Hepatocyte (in vitro differentiated cells and primary cell): ENCODE results near the genes PPP2R2D and DPYSL4.

DNA sequence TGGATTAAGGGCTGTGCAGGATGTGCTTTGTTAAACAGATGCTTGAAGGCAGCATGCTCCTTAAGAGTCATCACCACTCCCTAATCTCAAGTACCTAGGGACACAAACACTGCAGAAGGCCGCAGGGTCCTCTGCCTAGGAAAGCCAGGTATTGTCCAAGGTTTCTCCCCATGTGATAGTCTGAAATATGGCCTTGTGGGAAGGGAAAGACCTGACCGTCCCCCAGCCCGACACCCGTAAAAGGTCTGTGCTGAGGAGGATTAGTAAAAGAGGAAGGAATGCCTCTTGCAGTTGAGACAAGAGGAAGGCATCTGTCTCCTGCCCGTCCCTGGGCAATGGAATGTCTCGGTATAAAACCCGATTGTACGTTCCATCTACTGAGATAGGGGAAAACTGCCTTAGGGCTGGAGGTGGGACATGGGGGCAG, 492.0 kb downstream of the GLRX3 start:
- RAMPAGE, long total RNA, result no peak
- RRBS, result no CpG with 5 or more reads among the region's 8 CpGs

- RAMPAGE, long total RNA, result no peak
- RRBS, result no CpG with 5 or more reads among the region's 7 CpGs
These were observed 190.8 kb downstream of the TCERG1L start for GRCh38 chr10:131120753-131120988.

GRCh38 chr10:131825299-131825945, 75.4 kb upstream of the PPP2R2D start:
- RAMPAGE, long total RNA, result no peak
- RRBS, result no CpG with 5 or more reads among the region's 13 CpGs

- RAMPAGE, long total RNA, result no peak
- RRBS, result no CpG with 5 or more reads among the region's 92 CpGs
These were observed at the start of gene PPP2R2D for GRCh38 chr10:131900737-131901357. Gene PPP2R2D (plus strand): TSS chr10:131901008.

DNA sequence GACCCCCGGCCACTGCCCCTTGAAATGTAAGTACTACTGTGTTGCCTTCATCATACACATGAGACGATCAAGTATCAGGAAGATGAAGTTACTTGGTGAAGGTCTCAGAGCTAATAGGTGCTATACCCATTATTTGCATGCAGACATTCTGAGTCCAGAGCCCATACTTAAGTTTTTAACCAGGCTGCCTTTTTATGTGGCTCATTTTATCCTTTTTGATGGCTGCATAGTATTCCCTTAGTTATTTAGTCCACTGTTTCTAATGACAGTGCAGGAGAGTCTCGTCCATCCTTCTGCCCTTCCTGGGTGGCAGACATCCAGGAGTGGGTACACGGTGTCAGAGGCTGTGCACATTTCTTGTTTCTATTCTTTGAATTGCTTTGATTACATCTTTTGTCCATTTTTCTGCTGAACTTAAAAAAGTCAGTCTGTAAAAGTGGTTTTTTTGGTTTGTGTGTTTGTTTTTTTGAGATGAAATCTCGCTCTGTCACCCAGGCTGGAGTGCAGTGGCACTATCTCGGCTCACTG, 11.8 kb downstream of the PPP2R2D start:
- RAMPAGE, long total RNA, result no peak
- RRBS, result no CpG with 5 or more reads among the region's 6 CpGs

- RAMPAGE, long total RNA, result no peak
- RRBS, result no CpG with 5 or more reads among the region's 27 CpGs
These were observed 15.7 kb downstream of the PPP2R2D start for GRCh38 chr10:131916167-131917199.

DNA sequence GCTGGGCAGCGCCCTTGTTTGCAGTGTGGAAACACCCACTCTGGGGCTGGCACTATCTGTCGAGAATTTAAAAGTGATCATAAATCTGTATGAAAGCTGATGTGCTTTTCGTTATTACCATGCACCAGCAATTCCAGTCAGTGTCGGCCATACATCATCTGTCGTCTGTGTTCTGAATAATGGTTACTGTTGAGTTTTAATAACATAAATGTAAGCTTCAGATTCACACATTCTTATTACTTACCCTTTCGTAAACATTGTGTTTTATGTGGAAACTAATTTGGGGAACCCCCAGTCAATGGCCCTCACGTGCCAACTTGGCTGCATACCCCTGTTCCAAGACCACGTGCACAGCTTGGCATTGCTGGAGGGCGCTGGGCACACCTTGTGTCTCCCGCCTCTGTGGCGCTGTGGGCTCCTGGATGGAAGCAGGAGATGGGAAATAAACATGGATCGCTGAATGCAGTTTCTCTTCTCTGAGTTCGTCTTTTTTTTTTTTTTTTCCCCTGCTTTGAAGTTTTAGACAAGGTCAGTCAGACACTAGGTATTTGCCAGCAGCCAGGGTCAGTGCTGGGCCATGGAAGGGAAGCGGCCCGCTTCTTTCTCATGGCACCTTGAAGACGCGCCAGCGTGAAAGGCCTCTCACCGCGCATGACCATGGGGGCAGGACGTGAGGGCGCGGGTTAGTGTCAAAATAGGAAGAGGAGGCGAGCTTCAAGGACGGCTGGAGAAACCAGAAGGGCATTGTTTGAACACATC, 27.4 kb downstream of the BNIP3 start:
- RAMPAGE, long total RNA, result no peak
- RRBS, result no CpG with 5 or more reads among the region's 25 CpGs

DNA sequence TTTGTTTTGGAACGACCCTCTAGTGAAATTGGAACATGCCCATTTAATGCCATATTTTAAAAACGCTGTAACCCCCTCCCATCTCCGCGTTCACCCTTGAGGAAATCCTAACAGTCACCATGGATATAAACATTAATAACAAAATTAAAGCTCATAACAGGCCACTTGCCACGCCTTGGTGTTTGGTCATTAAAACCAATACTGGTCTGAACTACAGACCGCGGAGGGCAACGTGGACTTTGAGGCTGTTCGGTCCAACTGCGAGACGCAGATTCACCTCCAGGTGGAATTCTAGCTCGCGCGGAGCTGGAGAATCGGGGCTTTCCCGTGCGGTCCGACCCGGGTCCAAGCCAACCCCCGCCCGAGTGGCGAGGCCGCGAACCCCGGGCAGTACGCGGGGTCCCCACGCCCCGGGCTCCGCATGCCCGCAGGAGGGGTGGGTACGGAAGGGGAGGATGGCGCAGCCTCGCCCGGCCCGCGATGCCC, 504 bp downstream of the BNIP3 start:
- RAMPAGE, long total RNA, result no peak
- RRBS, result 1% methylated on average over 14 of the region's 37 CpGs

GRCh38 chr10:132036869-132037176, 28.9 kb upstream of the JAKMIP3 start:
- RAMPAGE, long total RNA, result no peak
- RRBS, result 0% methylated on average over 2 of the region's 29 CpGs

- RAMPAGE, long total RNA, result no peak
- RRBS, result no CpG with 5 or more reads among the region's 9 CpGs
These were observed 44.0 kb upstream of the DPYSL4 start for GRCh38 chr10:132142832-132143110.

- RAMPAGE, long total RNA, result no peak
- RRBS, result 4% methylated on average over 33 of the region's 66 CpGs
These were observed at the start of gene DPYSL4 for GRCh38 chr10:132186543-132187112. Gene DPYSL4 (plus strand): TSS chr10:132186948.

- RAMPAGE, long total RNA, result no peak
- RRBS, result 81% methylated on average over 1 of the region's 7 CpGs
These were observed 36.9 kb downstream of the DPYSL4 start for GRCh38 chr10:132223729-132223928.

DNA sequence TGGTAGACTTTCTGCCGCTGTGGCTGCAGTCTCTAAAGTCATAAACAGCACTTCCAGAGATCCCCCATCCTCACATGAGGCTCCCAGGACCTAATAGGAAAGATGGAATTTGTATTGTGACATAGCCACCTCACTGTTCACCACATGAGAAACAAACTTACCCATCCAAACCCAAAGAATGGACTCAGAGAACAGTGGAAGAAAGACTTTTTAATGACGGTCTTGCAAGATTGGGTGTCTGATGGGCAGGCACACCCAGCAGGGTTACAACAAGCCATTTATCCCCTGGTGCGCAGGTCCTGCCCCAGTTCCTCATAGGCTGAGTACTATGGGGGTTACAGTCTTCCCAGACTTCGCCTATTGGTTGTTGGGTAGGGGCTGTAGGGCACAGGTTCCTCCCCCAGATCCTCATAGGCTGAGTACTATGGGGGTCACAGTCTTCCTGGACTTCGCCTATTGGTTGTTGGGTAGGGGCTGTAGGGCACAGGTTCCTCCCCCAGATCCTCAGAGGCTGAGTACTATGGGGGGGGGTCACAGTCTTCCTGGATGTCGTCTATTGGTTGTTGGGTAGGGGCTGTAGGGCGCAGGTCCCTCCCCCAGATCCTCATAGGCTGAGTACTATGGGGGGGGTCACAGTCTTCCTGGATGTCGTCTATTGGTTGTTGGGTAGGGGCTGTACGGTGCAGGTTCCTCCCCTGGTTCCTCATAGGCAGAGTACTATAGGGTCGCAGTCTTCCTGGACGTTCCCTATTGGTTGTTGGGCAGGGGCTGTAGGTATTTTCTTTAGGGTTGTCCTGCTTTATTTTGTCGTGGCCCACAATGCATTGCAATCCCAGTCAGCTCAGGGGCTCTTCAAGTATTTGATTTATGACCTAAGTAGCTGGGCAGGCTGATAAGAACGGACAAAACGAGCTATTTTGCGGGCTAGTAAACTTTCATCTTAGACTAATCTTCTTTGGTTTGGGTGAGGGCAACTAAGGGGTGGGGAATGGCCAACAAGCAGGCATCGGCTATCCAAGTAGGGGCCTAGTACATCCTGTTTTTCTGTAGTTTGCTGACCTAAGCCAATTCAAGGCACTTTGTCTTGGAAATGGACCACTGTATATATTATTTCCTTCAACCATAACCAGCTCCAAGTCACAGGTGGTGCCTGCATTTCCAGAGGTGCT, 3.3 kb downstream of the LRRC27 start:
- RAMPAGE, long total RNA, result no peak
- RRBS, result no CpG with 5 or more reads among the region's 16 CpGs

DNA sequence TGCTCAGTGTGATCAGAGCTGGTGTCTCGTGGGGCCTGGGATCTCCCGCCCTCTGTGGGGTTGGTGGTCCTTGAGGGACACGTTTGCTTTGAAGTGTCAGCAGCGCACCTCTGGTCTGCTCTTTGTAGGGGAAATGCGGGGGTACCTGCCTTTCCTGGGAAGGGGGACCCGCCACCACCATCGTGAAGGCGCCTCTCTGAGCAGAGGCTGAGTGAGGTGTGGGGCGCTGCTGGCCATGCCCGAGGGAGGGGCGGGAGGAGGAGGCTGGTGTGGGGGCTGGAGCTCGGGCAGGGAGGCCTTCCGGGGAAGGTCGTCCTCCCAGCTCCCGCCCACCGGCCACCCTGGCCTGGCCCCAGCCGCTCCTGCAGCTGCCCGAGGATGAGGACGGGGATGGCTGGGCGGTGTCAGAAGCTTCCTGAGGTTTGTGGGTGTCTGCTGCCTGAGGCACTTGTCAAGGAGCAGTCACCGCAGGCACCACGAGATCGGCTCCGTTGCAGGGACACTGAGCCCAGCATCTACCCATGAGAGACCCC, 11.3 kb downstream of the PWWP2B start:
- RAMPAGE, long total RNA, result no peak
- RRBS, result no CpG with 5 or more reads among the region's 24 CpGs

GRCh38 chr10:132466307-132466893, 69.4 kb downstream of the PWWP2B start:
- RAMPAGE, long total RNA, result no peak
- RRBS, result 93% methylated on average over 10 of the region's 20 CpGs

GRCh38 chr10:132511607-132512209, 25.9 kb upstream of the INPP5A start:
- RAMPAGE, long total RNA, result no peak
- RRBS, result no CpG with 5 or more reads among the region's 9 CpGs

DNA sequence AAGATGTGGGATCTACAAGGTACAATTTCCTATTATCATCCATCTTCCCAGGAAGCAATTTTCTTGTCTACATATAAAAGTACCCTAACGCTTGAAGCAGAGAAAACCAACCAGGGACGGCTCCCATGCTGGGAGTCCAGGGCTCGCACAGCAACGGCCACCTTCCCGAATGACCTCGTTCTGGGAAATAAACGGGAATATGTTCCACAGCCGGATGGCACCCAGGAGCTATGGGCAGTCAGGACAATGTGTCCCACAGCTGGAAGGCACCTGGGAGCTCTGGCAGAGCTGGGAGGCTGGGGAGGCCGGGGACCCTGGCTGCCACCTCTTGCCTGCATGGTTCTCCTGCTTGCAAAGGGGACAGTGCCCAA, 21.9 kb upstream of the INPP5A start:
- RAMPAGE, long total RNA, result no peak
- RRBS, result 100% methylated on average over 1 of the region's 9 CpGs

GRCh38 chr10:132520404-132520867, 17.2 kb upstream of the INPP5A start:
- RAMPAGE, long total RNA, result no peak
- RRBS, result 79% methylated on average over 7 of the region's 17 CpGs

DNA sequence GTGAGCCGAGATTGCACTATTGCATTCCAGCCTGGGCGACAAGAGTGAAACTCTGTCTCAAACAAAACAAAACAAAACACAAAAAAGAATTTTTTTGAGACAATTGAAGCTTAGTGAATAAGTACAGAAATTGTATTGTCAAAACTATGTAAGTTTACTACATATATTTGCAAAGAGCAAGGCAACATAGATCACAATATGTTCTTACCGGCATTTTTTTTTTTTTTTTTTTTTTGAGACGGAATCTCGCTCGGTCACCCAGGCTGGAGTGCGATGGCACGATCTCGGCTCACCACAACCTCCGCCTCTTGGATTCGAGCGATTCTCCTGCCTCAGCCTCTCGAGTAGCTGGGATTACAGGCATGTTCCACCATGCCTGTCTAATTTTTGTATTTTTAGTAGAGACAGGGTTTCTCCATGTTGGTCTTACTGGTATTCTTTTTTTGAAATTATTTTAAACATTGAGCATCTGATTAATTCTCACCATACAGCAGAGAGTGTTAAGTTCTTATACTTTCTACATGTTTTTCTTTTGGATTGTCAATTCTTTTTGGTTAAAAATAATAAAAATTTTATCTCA, 31.2 kb downstream of the INPP5A start:
- RAMPAGE, long total RNA, result no peak
- RRBS, result no CpG with 5 or more reads among the region's 13 CpGs

- RAMPAGE, long total RNA, result no peak
- RRBS, result no CpG with 5 or more reads among the region's 24 CpGs
These were observed 103.2 kb downstream of the INPP5A start for GRCh38 chr10:132640617-132641446.